HT1080 (cell line): ENCODE measurements around the gene PDIK1L.

GRCh38 chr1:25107181-25107663 lies 125.1 kb downstream of the SYF2 start:
RAMPAGE:
- cytosol, long total RNA, result no peak
- long total RNA, result no peak
- nucleus, long total RNA, result no peak

DNA sequence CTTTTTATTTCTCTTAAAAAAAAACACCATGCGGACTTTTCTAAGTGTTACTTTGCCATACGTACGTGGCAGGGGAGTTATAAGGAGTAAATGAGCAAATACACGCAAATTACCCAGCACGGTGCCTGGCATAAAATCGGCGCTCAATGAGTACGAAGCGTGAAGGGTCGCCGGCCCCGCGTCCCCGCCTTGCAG lies 973 bp upstream of the MACO1 start:
RAMPAGE:
- cytosol, long total RNA, result no peak
- long total RNA, result no peak
- nucleus, long total RNA, result no peak

RAMPAGE:
- cytosol, long total RNA, result no peak
- long total RNA, result no peak
- nucleus, long total RNA, result no peak
Observed at GRCh38 chr1:25568358-25568952, 25.0 kb downstream of the LDLRAP1 start.

RAMPAGE:
- cytosol, long total RNA, result no peak
- long total RNA, result no peak
- nucleus, long total RNA, result no peak
Observed at GRCh38 chr1:25617226-25617637, 641 bp downstream of the MAN1C1 start.

DNA sequence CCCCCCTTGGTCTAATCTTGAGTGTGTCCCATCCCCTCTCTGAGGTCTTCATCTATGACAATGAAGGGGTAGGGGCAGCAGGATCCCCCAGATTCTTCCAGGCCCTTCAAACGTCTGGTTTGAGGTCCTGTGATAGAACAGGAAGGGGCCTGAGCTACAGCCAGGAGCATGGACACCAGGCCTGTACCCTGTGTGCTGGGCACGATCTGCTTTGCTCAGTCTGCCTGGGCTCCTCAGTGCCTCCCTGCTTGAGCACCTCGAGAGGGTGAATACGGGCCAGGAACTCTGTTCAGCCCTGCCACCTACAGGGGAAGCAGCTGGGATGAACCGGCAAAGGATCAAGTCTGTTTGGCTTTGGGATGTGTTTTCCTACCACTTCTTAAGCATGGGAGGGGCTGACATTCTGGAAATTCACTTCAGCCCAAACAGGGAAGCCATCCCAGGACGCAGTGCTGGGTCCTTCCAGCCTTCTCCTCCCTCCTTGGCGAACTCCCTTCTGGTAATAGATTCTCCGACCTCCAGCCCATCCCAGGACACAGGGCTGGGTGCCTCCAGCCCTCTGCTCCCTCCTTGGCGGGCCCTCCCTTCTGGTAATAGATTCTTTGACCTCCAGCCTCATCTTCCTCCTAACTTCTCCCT lies 55.9 kb upstream of the SELENON start:
RAMPAGE:
- cytosol, long total RNA, result no peak
- long total RNA, result no peak
- nucleus, long total RNA, result no peak

RAMPAGE:
- cytosol, long total RNA, result no peak
- long total RNA, result no peak
- nucleus, long total RNA, result no peak
Observed at GRCh38 chr1:25775393-25775949, 24.5 kb upstream of the SELENON start.

GRCh38 chr1:25824040-25825116 lies 4.6 kb downstream of the MTFR1L start:
RAMPAGE:
- cytosol, long total RNA, result no peak
- long total RNA, result no peak
- nucleus, long total RNA, result no peak

RAMPAGE:
- cytosol, long total RNA, result no peak
- long total RNA, result no peak
- nucleus, long total RNA, result no peak
Observed at GRCh38 chr1:25873128-25873518, 2.4 kb downstream of the PAQR7 start.

DNA sequence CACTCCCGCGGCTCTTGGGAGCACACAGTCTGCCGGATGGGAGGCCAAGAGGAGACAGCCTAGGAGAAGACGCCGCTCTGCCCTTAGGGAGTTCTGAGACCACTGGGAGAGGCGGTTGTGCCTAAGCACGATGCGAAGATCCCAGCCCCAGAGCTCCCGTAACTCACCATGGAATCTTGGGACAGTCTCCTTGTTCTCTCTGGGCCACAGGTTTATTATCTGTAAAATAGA lies 744 bp upstream of the PAQR7 start:
RAMPAGE:
- cytosol, long total RNA, result no peak
- long total RNA, result no peak
- nucleus, long total RNA, result no peak

DNA sequence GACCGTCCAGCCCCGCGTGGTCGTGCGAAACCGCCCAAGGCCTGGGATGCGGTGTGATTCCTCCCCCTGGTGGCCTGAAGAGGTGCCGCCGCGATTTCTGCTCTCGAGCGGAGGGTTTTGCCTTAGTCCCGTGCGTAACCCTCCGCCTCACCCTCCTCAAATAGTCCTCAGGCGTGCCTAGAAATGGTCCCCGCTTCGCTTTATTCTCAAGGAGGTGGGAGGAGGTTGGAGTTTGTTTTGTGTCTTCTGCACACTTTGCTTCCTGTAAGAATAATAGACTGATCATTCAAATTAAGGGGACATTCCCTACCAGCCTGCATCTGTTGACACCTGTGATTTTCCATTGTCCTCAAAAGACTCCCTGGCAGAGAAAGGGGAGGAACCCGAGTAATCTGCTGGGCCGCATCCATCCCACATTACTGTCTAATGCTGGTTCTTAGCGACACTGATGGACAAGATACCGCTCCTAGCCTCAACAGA lies 423 bp upstream of the PAFAH2 start:
RAMPAGE:
- cytosol, long total RNA, result no peak
- long total RNA, result no peak
- nucleus, long total RNA, result no peak

GRCh38 chr1:26005413-26005761 lies 7.5 kb upstream of the PAFAH2 start:
RAMPAGE:
- cytosol, long total RNA, result no peak
- long total RNA, result no peak
- nucleus, long total RNA, result no peak

DNA sequence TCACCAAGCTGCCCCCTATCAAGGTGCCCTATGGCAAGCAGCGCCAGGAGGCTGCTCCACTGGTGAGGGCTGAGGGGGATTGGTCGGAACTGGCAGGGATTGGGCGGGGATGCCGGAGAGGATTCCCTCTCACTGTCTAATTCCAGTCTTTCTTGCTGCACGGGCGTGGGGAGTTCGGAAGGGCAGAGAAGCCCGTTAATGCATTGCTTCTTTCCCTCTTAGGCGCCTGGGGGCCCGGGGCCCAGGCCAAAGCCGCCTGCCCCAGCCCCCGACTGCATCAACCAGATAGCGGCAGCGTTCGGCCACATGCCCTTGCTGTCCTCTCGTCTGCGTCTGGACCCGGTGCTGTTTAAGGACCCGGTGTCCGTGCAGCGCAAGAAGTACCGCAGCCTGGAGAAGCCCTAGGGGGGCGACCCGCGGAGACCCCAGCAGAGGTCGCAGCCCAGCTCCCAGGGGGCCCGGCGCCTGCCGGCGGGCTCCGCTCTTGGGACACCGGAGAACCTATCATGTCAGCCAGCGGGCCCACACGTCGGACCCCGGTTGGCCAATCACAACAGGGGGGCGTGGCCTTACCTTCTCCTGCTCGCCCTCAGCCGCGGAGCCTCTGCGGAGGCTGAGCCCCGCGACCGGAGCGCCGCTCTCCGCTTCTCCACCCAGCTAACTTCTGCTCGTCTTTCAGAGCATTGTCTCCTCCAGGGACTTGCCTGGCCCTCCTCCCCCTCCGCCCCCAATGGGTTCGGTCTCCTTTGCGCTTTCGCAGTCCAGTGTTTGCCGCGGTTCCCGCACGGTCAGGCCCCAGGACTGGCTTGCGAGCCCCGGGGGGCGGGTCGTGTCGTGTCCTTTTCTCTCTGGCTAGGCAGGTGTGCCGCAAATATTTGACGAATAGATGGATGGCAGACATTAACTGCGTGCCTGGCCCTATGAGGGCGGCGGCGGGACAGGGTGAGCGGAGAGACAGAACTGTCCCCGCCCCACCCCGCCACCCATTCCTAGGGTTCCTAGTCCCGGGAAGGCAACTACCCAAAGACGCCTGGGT lies 10.7 kb downstream of the SLC30A2 start:
RAMPAGE:
- cytosol, long total RNA, result no peak
- long total RNA, result no peak
- nucleus, long total RNA, result no peak

DNA sequence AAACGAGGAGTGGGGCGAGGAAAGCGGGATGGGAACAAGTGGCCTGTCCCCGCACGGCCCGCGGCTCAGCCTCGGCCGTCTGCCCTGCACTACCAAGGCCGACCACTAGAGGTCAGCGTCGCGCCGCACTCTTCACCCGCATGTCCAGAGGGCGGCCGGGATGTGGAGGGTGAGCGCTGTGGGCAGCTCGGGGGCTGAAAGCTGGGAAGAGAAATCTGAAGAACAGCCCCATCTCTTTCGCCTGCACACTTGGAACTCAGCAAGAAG lies 10.0 kb downstream of the SLC30A2 start:
RAMPAGE:
- cytosol, long total RNA, result no peak
- long total RNA, result no peak
- nucleus, long total RNA, result no peak

RAMPAGE:
- cytosol, long total RNA, result no peak
- long total RNA, result no peak
- nucleus, long total RNA, result no peak
Observed at GRCh38 chr1:26075336-26076402, 8.2 kb upstream of the TRIM63 start.

RAMPAGE:
- cytosol, long total RNA, result no peak
- long total RNA, result no peak
- nucleus, long total RNA, result no peak
Observed at GRCh38 chr1:26081542-26082251, 14.3 kb upstream of the TRIM63 start.

DNA sequence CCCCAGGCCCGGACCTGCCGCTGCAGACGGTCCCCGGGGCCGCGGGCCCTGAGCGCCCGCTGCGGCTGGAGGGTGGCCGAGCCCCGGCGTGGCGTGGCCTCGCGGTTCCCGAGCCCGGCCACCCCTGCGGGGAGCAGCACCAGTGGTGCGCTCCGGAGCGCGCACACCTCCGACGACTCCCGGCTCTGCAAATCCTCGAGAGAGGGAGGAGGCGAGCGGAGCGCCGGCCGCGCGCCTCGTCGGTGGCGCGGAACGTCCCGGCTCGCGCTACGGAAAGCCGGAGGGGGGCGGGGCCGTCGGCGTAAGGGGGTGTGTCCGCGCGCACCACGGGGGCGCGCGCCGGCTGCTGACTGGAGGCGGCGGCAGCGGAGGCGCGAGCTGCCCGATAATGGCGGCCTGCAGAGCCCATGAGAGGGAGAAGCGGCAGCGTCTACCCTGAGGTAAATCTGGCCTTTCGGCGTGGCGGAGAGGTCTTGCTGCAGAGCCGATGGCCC lies at the start of gene PDIK1L:
TSS of gene PDIK1L (plus strand) at position 349 of the 494 bp plus-strand sequence.
RAMPAGE:
- cytosol, long total RNA, result start-site peak on the plus strand centred at position 343 of the sequence, 28 bp wide, 53 and 43 reads in 2 replicates
- long total RNA, result start-site peak on the plus strand centred at position 351 of the sequence, 5 bp wide, 30 reads
- nucleus, long total RNA, result no peak

DNA sequence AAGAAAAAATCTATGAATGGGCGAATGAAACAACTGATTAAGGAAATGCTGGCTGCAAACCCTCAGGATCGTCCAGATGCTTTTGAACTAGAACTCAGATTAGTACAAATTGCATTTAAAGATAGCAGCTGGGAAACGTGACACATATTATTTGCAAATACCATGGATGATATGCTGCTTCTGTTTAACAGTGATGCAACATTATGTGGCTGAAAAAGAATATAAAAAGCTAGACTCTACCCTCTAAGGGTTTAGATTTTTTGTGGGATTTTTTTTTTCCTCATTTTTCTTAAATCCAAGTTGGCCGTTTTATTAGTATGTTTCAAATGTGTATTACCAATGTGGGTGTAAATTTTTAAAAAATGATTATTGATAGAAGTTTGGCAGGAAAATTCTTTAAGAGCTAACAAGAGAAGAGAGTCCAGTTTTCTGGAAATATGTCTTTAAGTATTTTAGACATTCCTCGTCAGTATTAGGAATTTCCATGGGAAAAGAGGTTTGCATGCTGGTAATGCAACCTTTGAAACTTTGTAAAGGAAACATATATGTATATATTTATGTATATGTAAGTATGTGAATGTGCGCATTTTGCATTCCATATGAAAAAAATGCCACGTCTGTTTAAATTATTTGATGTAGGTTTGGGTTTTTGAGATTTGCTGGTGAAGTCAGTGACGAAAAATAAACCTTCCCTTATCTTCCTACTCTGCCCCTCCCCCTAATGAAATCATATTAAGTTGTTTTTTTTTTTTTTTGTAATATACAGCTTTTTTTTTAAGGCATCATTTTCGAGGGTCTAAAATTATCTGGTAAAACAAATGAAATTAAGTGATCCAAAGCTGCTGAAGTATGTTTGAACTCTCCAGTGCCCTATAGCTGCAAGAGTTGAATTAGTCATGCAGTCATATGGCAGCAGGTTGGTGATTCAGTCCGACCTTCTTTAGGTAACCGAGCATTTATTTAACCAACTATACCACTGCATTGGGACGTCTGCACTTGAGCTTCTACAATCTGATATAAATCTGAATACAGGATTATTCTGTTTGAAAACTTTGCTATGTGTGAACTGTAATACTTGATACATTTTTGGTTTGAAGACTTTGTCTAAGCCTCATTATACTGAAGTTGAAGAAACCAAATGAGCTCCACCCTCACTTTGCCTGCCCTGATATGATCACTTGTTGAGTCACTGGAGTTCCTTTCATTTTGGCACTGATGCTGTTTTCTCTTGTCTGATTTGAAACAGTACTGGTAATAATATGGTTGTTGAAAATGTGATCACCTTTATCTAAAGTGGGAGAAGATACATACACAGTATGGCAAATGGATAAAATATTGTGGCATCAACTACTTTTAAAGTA lies 11.3 kb downstream of the PDIK1L start:
RAMPAGE:
- cytosol, long total RNA, result no peak
- long total RNA, result no peak
- nucleus, long total RNA, result no peak

RAMPAGE:
- cytosol, long total RNA, result no peak
- long total RNA, result no peak
- nucleus, long total RNA, result no peak
Observed at GRCh38 chr1:26155881-26156445, 2.9 kb upstream of the FAM110D start.

DNA sequence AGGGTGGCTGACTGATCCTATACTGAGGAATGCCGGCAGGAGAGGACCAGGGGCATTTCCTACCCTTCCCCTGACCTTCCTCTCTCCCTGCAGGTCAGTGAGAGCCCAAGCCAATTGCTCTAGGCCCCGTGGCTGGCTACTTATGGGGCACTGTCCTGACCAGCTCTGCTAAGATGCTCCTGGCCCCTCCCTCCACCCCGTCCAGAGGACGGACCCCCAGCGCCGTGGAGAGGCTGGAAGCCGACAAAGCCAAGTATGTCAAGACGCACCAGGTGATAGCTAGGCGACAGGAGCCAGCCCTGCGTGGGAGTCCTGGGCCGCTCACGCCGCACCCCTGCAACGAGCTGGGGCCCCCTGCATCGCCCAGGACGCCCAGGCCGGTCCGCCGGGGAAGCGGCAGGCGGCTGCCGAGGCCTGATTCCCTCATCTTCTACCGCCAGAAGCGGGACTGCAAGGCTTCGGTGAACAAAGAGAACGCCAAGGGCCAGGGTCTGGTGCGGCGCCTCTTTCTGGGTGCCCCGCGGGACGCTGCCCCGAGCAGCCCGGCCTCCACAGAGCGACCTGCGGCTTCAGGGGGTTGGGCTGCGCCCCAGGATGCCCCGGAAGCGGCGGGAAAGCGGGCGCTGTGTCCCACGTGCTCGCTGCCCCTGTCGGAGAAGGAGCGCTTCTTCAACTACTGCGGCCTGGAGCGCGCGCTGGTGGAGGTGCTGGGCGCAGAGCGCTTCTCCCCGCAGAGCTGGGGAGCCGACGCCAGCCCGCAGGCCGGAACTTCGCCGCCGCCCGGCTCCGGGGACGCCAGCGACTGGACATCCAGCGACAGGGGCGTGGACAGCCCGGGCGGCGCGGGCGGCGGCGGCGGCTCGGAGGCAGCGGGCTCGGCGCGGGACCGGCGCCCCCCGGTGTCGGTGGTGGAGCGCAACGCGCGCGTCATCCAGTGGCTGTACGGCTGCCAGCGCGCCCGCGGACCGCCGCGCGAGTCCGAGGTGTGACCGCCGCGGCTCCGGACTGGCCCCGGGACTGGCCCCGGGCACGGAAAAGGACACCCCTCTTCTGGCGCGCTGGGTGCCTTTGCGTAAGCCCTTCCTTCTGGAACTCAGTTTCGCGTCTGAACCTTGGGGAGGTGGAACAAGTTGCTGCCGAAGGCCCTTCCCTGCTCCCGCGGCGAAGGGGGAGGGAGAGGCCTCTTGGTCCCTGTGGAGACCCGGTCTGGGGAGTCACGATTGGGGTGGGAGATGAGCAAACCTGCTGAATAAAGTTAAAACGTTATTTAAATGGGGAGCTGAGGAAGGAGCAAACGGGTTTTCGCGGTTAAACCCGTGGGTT lies 2.7 kb downstream of the FAM110D start:
RAMPAGE:
- cytosol, long total RNA, result no peak
- long total RNA, result no peak
- nucleus, long total RNA, result no peak

GRCh38 chr1:26279322-26279901 lies 474 bp upstream of the SH3BGRL3 start:
RAMPAGE:
- cytosol, long total RNA, result no peak
- long total RNA, result no peak
- nucleus, long total RNA, result no peak